Pericardium fibroblast (primary cell): Measurements from ENCODE around the genes ZFAND2A and ELFN1.

- RAMPAGE, long total RNA = no peak
Observed at GRCh38 chr7:944945-945419, 9.5 kb downstream of the ADAP1 start.

DNA sequence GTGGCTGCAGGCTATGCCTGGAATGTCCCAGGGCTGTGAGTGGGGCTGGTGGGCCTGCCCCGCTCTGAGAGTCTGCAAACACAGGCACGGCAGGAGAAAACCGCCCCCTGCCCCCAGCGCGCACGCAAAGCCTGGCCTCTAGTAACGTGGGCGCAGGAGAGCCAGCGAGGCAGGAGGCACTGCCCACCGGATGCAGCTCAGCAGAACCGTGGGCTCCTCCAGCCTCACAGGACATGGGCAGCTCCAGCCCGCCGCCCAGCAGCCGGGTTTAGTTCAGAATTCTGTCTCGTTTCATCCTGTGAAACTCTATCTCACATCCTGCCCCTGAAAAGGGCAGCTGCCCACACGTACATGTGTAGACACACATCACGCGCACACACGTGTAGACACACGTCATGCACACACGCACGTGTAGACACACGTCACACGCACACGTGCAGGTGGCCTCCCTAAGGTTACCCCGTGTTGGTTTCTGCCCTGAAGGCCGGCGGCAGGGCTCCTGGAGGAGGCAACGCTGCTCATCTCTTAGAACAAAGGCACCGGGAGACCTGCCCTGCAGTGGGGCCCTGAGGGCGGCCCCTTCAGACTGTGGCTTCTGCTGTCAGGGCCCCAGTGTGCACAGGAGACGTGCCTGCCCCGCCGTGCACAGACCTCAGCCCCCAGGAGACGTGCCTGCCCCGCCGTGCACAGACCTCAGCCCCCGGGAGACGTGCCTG is 16.8 kb downstream of the CYP2W1 start:
- RAMPAGE, long total RNA = no peak

DNA sequence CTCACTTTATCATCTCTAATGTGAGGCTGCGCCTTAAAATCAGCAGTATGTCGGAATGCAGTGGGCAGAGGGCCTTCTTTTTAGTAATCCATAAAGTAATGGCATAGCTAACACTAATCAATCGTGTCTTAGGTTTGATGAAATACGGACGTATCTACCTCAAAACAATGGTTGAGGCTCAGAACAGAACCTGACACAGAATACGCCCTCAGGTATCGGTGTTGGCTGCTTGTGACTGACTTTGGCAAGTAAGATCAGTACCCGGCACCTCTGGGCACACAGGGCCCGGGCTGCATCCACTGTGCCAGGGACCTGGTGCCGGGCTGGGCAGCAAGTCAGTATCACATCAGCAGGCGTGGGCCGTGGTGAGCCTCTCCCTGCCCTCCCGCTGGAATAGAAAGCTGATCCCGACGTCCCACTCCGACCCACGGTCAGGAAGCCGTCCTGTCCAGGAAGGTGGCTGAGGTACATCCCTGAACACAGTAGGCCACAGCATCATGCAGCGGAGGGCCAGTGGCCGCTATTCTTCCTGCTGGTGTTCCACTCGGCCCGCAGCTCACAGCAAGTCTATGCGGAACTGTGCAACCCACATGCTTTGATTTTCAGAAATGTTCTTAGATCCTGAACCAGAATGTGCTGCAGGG is 937 bp upstream of the GPR146 start:
- RAMPAGE, long total RNA = no peak

DNA sequence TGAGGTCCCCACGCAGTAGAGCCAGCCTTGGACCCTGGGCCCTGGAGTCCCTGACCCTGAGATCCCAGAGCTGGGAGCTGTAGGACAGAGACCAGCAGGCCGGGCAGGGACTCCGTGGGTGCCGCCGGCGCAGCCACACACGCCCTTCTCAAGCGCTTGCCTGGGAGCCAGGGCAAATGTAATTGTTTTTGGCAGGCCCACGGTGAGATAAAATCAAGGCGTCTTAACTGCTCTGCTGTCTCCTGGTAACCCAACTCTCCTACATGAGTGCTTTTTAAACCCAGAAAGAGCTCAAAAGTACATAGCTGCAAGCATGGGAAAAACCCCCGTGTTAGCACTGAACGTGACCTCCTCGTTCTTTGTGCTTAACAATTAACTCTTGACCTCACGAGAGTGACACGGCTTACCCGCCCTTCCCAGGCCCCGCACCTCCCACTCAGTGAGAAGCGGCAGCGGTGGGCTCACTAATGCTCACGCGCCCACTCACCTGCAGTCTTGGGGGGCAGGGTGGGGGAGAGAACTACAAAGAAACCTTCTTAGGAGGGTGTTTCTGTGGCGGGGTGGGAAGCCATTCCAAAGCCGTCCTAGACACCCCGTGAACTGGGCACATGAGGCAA is 8.6 kb downstream of the GPER1 start:
- RAMPAGE, long total RNA = no peak

DNA sequence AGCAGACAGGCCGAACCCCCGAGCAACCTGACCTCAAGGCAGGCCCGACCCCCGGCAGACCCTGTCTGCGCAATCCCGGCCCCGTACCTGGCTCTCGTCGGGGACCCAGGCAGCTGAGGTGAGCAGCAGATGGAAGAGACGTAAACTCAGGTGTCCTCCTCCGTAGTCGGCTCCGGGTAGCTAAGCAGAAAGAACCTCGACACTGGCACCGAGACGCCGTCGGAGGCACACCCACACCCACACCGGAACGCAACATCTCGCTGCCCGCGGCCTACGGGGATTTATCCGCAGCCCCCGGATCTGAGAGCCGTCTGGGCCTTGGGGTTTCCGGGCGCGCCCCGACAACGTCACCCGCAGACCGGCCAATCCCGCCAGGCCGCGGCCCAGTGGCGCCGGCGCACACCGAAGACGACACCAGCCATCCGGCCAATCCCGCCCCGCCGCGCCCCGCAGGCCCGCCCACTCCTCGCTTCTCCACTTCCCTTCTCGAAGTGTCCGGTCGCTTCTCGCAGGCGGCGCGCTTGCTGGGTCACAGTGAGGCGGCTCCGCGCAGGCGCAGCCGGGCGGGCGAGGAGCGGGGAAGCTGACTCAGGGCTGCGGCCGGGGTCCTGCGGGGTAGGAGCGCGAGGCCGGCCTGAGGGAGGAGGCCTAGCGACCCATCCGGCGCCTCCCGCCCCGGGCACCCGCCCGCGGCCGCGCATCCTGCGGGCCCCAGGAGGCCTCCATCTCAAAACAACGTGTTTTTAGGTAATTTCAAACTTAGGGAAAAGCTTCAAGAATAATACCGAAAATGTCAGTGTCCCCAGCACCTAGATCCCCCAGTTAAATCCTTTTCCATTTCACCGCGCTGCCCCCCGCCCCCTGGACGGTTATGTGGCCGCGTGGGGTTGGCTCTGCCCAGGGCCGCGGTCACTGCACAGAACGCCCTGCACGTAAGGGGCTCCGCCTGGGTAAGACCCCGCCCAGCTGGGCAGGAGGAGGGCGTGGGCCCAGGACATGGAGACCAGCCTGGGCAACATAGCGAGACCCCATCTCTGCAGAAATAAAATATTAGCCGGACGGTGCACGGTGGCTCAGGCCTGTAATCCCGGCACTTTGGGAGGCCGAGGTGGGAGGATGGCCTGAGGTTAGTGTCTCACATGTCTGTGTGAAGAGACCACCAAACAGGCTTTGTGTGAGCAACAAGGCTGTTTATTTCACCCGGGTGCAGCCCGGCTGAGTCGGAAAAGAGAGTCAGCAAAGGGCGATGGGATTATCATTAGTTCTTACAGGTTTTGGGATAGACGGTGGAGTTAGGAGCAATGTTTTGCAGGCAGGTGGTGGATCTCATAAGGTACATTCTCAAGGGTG is at the start of gene ZFAND2A:
Gene ZFAND2A (minus strand): TSS at position 320 of the 1,350 bp plus-strand sequence.
- RAMPAGE, long total RNA = start-site peak on the minus strand centred at position 305 of the sequence, 37 bp wide, 131 and 154 reads in 2 replicates

DNA sequence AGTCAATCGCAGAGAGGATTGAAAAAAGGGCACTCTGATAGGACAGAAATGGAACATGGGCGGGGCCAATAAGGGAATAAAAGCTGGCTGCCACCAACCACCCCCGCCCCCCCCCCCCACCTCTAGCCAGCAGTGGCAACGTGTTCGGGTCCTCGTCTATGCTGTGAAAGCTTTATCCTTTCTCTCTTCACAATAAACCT is 11.7 kb upstream of the ZFAND2A start:
- RAMPAGE, long total RNA = no peak

- RAMPAGE, long total RNA = no peak
Observed at GRCh38 chr7:1176131-1176880, 16.3 kb upstream of the ZFAND2A start.

GRCh38 chr7:1224093-1224815 is 8.4 kb upstream of the UNCX start:
- RAMPAGE, long total RNA = no peak

DNA sequence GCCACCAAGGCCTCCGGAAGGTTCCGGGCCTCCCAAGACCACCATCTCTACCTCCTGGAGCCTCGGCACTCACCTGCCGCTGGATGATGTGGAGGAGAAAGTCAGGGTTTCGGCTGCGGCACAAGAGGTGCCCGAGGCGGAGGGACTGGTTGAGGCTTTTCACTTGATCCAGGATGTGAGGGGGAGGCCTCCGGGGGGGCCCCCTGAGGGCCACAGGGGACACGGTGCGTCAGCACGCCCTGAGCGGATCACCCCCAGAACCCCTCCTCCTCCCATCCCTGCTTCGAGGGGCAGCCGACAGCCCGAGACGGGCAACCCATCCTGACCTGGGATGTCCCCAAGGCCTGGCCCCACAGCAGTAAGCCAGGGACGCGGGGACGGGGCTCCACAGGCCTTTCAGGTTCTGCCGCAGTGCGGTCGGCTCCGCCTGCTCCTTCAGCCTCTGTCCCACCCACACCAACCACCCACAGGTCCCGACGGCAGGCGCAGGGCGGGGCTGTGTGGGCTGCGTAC is 16.9 kb downstream of the INTS1 start:
- RAMPAGE, long total RNA = no peak

DNA sequence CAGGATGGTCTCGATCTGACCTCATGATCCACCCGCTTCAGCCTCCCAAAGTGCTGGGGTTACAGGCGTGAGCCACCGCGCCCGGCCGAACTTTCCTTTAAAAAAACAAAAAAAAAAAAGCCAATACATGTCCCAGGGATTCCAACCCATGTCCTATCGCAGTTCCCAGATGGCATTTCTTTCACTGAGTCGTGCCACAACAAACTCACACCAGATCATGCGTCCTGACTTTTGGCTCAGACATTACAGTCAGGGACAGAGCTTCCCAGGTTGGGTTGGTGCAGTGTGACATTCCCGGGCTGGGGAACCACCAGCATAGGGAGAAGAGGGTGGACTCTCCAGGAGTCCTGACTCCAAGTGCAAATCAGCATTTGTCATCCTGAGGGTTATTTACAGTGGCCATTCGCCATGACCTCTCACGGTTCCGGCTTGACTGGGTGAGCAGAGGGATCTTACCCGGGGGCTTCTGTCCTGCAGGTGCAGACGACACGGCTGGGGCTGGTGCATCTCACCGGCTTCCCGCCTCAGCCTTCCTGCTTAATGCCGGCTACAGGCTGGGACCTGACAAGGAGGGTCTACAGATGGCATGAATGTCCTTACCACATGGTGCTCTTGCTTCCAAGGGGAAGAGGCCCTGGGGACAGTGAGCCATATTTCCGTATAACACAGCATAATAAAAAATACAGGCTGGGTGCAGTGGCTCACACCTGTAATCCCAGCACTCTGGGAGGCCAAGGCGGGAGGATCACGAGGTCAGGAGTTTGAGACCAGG is 12.4 kb upstream of the INTS1 start:
- RAMPAGE, long total RNA = no peak

DNA sequence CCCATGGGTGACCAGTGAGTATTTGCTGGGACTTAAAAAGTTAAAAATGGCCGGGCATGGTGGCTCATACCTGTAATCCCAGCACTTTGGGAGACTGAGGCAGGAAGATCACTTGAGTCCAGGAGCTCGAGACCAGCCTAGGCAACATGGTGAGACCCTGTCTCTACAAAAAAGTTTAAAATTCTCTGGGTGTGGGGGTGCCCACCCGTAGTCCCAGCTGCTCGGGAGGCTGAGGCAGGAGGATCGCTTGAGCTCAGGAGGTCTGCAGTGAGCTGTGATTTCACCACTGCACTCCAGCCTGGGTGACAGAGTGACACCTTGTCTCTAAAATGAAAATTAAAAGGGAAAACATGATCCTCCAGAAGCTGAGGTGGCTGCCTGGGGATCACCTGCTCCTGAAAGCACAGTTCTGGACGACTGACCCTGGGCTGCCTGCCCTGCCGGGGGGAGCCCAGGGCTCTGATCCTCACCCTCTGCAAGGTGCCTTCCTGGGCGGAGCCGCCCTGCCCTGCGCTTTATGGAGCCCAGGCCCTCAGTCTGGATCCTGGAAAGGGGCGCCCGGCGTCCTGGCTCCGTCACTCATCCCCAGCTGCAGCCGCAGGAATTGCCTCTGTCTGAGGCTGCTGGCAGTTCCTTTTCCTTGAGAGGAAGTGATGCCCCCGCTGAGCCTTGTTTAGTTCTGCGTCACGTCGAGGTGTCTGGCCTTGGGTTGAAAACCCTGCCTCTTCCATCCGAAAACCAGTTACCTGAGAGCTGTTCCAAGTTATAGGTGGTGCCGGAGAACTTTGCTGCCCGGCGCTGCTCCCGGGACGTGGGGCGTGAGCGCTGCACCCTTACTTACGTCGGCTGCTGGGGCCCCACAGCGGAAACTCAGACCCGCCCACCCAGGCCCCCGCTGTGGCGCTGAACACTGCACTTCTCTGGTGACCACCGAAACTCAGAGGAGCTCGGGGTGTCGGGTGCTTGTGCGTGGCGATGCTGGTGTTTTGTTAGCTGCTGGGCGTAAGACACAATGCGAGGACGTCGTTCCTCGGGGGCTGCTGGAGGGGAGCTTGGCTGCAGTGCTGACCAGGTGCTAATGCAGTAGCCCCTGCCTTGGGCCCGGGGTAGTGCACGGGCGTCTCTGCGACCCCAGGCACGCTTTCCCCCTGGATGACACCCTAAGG is 5.2 kb downstream of the MAFK start:
- RAMPAGE, long total RNA = no peak

GRCh38 chr7:1567910-1568363 is 1.9 kb downstream of the PSMG3 start:
- RAMPAGE, long total RNA = no peak

DNA sequence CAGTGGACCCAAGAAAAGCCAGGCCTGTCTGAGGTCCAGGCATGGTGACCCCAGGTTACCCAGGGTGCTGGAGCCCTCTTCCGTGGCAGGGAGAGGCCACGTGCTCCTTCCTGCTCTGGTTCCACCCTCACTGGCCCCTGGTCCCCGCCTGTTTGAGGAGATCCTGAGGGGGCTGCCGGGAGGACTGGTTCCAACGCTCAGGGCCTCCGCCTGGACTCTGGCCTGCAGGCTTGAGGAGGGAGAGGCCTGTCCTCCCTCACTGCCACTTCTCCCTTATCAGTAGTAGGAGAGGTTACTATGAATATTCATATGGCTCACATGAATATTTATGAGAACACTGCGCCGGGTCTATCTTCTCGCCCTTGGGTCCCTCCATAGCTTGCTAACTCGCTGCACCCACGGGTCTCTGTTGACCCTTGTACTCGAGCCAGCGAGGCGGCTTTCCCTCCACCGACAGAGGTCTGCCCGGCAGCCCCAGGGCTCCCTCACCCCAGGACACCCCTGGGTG is 25.3 kb upstream of the ELFN1 start:
- RAMPAGE, long total RNA = no peak

DNA sequence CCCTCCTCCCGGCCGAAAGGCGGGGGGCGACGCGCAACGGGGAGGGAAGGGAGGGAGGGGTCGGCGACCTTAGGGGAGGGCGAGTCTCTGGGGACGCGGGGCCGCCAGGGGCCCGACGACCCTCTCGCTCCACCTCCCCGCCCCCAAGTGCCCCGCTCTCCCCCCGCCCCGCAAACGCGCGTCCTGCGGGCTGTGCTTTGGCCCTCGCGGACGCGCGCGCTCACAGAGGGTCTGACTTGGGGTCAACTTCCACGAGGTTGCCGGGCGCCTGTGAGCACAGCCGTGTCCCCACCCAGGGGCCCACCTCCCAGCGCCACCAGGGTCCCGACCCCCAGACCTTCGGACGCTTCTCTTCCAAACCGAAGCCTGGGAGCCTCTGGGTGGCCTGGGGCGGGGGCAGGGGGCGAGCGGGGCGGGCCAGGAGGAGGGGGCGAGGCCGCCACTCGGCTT is 4.9 kb upstream of the ELFN1 start:
- RAMPAGE, long total RNA = no peak

DNA sequence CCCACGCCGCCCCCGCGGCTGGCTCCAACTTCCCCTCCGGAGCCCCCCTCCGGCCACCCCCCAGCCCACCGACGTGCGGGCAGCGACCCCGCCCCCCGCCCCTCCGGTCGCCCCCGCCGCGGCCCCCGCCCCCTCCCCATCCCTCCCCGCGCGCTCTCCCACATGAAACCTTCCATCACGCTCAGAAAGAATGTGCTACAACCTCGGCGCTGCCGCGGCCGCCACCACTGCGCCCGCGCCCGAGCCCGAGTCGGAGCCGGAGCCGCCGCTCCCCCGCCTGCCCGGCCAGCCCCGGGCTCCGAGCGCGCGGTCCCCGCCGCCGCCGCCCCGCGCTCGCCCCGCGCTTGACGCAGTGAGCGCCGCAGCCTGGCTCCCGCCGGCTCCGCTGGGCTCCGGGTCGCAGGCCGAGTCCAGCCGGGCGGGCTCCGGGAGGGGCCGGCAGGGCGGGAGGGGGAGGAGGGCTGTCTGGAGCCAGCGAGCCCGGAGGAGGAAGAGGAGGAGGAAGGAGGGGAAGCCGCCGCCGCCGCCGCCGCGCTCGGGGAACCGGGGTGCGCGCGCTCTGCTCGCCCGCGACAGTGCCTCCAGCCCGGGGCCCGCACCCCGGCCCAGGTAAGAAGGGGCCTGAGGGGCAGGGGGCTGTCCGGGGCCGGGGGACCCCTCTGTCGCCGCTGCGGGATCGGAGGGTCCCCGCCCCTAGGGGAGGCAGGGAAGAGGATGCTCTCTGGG is 4.4 kb upstream of the ELFN1 start:
- RAMPAGE, long total RNA = no peak

- RAMPAGE, long total RNA = no peak
Observed at GRCh38 chr7:1669473-1670401, at the start of gene ELFN1. Gene ELFN1, plus strand, starts transcription at chr7:1670277.

- RAMPAGE, long total RNA = no peak
Observed at GRCh38 chr7:1695009-1695346, 24.9 kb downstream of the ELFN1 start.

DNA sequence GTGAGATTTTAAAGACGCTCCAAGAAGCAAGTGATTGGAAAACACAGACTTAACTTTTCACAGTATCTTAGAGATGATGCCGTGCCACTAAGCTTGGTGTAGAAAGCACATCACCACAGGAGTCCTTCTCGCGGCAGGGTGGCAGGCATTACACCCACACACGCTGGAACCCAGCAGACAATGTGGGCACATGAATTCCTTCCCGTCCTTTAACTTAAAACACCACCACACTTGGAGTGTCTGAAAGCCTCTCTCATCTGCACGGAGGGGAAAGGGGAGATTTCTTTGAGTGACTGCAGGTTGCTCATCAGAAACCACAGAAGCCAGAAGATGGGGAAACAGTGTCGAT is 254.0 kb downstream of the ELFN1 start:
- RAMPAGE, long total RNA = no peak

DNA sequence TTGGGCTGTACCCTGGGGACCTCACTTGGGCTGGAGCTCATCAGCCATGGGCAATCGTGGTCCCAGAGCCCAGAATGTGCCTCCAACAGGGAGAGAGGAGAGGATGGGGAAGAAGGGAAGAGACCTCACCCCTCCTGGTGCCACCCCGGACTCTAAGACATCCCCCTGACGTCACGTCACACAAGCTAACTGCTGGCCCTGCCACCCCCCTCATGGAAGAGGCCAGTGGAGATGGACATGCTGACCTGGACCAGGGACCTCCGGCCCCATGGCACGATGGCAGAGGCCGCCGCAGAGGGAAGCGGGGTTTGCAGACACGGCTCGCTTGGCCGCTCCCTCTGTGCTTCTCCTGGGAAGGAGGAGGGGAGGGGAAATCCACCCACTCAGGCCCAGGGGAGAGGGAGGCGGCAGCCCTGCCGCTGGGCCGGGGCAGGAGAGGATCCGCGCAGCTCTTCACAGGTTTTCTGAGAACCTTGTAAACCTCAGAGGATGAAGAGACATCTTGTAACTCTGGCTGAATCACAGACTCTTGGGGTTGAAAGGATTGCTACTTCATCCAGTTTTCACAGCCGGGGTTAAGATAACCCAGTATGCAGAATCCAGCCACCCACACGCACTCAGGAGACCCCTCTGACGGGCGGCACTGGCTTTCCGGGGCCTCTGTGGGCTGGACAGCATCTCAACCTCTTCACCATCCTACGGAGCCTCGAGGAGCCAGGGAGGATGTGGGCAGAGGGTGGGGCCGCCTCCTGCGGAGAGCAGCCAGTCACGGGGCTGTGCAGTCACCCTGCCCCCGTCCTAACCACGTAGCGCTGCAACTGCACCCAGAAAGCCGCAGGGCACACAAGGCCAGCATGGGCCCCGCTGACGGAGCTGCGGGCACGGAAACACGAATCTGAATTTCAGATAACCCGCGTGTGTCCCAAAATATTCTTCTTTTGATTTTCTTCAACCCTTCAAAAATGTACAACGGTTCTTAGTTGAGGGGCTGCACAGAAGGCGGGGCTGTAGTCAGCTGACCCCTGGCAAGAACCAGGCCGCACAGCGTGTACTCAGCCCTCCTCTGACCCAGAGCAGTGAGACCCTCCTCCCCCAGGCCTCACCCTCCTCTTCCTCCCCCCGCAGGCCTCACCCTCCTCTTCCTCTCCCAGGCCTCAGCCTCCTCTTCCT is 270.2 kb downstream of the ELFN1 start:
- RAMPAGE, long total RNA = no peak

GRCh38 chr7:2014433-2014816 is 218.3 kb downstream of the MAD1L1 start:
- RAMPAGE, long total RNA = no peak